ENCODE measurements around a stretch of chr6.

DNA sequence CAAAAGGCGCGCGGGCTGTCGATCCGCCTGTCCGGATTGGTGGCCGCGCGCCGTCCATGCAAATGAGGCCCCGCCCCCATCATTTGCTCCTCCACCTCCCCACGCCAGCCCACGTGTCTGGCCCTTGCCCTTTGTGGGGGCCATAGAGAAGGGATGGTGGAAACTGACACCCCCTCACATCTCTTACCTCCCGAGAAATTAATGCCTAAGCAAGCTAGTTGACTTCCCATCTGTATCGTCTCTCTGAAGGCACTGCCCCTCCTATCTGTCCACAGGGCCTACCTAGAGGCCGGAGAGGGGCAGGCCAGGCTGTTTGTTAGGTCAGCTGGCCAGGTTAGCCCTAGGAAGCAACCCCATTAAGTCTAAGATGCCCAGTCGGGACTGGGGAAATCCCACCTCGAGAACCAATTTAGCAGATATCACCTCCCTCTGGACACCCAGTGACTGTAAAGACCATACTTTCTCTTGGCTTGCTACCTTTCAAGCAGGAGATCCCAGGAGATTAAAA, 366 bp upstream of the FKBP5 start:
- RAMPAGE, long total RNA, result no peak
- RRBS, result under 1% methylated on average over 6 of the region's 18 CpGs

DNA sequence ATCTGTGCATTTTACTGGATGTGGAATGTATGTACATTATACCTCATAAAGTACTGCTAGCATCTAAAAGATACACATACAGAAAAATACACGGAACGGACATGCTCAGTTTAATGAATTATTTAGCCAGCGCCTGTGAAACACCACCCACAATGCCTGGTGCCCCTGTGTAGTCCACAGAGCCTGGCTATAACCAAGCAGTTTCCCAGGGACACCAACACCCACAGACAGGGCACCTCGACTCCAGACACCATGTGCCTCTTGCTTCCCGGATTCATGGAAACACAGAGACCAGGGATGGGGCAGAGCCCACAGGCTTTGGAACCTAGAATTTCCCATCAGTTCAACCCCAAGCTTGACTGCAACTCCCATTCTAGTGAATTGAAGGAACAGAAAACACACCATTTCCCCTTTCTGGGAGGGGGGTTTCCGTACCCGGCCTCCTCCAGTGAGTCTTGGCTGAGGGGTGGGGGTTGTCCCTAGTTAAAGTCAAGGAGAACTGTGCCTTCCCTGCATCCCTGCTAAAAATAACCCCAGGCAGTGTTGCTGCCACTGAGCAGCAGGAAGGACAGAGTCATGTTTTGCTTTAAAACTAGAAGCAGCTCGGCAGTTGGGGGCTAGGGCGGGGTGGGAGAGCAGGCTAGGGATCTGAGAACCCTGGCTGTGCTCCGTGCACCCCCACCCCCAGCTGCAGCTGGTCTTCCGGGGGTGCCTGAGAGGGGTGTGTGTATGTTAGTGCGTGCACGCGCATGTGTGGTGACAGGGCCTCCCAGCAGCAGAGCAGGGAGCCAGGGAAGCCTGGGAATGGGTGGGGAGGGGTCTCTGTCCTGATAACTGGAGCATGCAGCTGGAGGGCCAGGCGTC, 17.2 kb upstream of the ARMC12 start:
- RAMPAGE, long total RNA, result no peak
- RRBS, result no CpG with 5 or more reads among the region's 15 CpGs

DNA sequence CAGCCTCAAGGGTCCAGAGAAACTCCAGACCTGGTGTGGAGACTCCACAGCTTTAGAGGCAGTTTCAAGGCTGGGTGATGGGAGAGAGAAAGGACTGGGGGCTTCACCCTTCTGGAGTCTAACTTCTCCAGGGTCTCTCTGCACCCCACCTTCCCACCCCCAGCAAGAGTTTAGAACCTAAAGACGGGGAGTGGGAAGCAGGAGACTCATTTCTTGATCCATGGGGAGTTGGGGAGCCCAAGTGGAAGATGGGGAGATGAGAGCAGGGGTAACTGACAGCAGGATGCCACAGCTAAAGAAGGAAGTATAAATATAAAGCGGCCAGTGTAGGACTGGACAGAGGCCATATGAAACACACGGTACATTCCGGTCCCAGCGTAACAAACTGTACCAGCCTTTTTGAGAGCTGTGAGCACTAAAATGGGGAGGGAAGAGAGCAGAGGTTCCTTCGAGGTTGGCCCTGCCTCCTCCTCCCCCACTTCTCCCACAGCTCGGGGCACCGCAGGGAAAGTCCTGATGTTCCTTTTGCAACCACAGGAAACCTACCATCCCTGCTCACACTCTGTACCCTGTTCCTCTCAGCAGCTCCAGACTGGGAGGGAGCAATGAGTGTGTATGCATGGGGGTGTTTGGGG, 11.3 kb upstream of the ARMC12 start:
- RAMPAGE, long total RNA, result no peak
- RRBS, result no CpG with 5 or more reads among the region's 8 CpGs

- RAMPAGE, long total RNA, result no peak
- RRBS, result 2% methylated on average over 6 of the region's 34 CpGs
These were observed 9.7 kb upstream of the ARMC12 start for GRCh38 chr6:35726808-35727942.

- RAMPAGE, long total RNA, result no peak
- RRBS, result no CpG with 5 or more reads among the region's 7 CpGs
These were observed 6.7 kb upstream of the ARMC12 start for GRCh38 chr6:35730108-35730613.

DNA sequence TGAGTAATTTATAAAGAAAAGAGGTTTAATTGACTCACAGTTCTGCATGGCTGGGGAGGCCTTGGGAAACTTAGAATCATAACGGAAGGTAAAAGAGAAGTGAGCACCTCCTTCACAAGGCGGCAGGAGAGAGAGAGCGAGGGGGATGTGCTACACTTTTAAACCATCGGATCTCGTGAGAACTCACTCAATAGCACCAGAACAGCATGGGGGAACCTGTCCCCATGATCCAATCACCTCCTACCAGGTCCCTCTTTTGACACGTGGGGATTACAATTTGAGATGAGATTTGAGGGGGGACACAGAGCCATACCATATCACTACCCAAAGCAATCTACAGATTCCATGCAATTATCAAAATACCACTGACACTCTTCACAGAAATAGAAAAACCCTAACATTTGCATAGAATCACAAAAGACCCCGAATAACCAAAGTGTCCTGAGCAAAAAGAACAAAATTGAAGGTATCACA, 16.1 kb upstream of the CLPSL2 start:
- RAMPAGE, long total RNA, result no peak
- RRBS, result no CpG with 5 or more reads among the region's 7 CpGs

GRCh38 chr6:35973634-35974156, 50.7 kb downstream of the SLC26A8 start:
- RAMPAGE, long total RNA, result no peak
- RRBS, result no CpG with 5 or more reads among the region's 6 CpGs

- RAMPAGE, long total RNA, result no peak
- RRBS, result 1% methylated on average over 8 of the region's 28 CpGs
These were observed 1.2 kb downstream of the MAPK14 start for GRCh38 chr6:36028621-36029398.

DNA sequence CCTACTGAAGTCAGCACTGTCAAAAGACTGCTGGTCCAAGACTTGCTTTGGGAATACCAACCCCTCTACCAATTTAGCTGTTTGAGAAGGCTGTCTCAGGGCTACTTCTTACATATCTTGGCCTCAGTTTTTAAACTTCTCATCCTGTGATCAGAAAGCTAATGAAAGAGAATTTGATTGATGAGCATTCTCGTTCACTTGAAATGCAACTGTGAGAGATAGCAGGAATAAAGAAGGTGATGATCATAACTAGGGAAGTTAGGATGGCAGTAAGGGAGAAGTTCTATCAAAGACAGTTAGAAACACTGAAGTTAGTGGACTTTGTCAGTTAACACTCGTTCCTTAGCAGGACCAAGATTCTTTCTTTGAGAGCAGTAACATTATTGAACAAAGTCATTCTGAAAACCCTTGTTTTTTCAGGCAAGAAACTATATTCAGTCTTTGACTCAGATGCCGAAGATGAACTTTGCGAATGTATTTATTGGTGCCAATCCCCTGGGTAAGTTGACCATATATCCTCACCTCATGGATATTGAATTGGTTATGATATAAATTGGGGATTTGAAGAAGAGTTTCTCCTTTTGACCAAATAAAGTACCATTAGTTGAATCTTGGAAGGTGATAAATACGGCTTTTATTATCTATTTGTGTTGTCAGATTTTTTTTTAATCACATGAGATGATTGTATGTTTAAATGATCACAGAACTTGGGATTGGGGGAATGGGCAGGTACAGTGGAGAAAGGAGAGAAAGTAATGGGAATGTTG, 28.0 kb upstream of the MAPK13 start:
- RAMPAGE, long total RNA, result no peak
- RRBS, result no CpG with 5 or more reads among the region's 5 CpGs

GRCh38 chr6:36120171-36120869, 10.0 kb upstream of the MAPK13 start:
- RAMPAGE, long total RNA, result no peak
- RRBS, result no CpG with 5 or more reads among the region's 14 CpGs

GRCh38 chr6:36122793-36123348, 7.4 kb upstream of the MAPK13 start:
- RAMPAGE, long total RNA, result no peak
- RRBS, result no CpG with 5 or more reads among the region's 7 CpGs

DNA sequence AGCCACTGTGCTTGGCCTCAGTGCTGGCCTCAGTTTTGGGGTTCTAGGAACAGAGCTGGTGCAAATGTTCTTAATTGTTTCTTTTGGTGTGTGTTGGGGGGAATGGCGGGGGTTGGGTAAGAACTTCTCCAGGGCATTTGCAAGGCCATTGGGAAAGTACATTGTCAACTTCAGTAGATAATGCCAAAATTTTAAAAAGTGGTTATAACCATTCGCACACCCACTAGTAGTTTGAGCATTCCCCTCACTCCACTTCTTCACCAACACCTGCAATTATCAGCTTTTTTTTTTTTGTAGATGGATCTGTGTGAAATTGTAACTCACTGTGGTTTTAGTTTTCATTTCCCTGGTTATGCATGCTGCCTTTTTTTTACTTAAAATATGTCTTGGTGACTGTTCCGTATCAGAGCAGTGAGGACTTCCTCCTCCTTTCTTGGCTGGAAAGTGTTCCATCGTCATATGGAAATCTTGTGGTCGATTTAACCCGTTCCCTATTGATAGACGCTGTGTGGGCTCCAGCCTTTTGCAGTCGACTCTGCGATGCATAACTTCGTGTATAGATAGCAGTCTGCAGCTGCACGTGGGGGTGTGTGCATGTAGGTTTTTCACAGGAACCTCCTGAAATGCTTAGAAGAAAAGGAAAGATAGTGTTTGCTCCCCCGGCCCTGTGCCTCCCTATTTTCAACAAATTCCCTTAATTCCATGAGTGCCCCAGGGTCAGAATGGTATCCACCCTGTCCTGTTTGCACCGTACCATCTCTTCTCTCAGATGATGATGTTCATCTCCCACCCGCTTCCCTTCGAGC, 28.2 kb upstream of the PNPLA1 start:
- RAMPAGE, long total RNA, result no peak
- RRBS, result no CpG with 5 or more reads among the region's 15 CpGs

- RAMPAGE, long total RNA, result no peak
- RRBS, result no CpG with 5 or more reads among the region's 1 CpG
These were observed 24.8 kb upstream of the PNPLA1 start for GRCh38 chr6:36245114-36245370.

- RAMPAGE, long total RNA, result no peak
- RRBS, result no CpG with 5 or more reads among the region's 14 CpGs
These were observed 2.9 kb downstream of the BNIP5 start for GRCh38 chr6:36333797-36334272.

- RAMPAGE, long total RNA, result no peak
- RRBS, result 7% methylated on average over 4 of the region's 36 CpGs
These were observed 3.9 kb upstream of the BNIP5 start for GRCh38 chr6:36340328-36341174.

DNA sequence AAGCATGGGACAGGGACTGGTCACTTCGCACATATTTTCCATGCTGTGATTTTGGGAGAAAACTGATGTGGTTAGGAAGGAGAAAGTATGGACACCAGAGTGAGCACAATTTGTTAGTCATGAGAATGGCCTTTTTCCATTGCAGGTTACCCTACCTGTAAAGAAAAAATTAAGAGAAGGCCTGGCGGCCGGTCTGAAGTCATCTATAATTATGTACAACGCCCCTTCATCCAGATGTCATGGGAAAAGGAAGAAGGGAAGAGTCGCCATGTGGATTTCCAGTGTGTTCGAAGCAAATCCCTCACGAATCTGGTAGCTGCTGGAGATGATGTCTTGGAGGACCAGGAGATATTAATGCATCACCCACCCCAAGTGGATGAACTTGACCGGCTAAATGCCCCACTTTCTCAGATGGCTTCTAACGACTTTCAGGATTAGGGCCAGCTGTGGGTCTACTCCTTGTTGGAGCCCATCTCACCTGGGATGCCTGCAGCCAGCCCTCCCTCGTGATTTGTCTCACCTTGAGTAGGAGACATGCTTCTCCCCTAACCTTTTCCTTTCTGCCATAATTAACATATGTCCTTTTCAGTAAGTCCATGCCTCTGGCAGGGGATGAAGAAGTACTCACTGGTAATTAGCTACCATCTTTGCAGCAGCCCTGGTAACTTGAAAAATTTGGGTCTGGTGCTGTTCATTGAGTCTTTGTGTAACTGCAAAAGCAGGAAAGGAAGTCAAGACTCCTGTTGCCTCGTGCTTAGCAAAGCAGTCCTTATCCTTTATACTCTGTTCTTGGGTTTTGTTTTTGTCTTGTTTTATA, 44.1 kb downstream of the KCTD20 start:
- RAMPAGE, long total RNA, result no peak
- RRBS, result no CpG with 5 or more reads among the region's 11 CpGs

DNA sequence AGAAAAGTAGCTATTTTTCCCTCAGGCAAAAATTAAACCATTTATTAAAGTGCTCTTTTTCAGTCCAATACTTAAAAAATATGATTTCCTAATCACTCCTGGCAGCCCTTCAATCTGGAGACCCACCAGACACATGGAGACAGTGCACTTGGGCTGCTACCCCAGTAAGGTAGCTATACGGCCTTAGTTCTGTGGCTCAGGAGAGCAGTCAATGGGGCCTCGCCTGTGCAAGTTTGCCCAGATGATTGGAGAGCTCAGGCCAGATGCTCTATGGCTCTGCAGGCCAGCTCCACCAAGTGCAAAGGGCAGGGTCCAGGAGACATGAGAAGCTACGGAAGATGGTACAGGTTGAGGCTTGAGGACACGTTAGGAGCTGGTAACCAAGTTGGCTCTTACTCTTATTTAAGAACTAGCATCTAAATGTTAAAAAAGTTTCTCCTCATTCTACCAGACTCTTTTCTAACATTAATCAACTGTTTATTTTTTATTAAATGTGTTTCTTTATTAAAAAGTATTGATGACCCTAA, 30.7 kb downstream of the STK38 start:
- RAMPAGE, long total RNA, result no peak
- RRBS, result no CpG with 5 or more reads among the region's 4 CpGs

GRCh38 chr6:36541808-36542217, 5.5 kb downstream of the STK38 start:
- RAMPAGE, long total RNA, result no peak
- RRBS, result no CpG with 5 or more reads among the region's 4 CpGs

DNA sequence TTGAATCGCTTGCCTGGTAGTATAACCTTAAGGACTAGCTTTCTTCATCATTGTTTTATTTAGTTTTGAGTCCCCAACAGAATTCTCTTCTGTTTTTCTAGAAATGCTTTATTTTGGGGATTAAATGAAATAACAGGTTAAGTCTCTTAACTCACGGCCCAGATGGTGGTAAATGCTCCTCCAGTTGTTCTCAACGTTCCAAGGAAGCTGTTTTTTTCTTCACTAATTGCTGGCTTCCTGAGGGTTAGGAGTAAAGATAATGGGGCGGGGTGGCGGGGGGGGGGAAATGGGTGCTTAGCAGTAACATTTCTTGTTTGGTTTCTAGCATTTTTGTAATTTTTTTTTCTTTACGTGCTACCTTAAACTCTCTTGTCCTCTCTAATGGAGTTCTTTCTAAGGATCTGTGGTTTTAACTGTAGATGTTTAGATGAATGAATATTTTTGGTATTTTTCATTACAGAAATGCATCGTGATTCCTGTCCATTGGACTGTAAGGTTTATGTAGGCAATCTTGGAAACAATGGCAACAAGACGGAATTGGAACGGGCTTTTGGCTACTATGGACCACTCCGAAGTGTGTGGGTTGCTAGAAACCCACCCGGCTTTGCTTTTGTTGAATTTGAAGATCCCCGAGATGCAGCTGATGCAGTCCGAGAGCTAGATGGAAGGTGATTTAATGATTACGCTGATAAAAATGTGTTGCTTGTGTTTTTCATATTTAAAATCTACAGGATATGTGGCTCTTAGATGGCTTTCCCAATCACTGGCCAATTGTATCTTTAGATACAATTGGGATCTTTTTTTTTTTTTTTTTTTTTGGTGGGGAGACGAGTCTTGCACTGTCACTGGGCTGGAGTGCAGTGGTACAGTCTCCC, 2.4 kb downstream of the SRSF3 start:
- RAMPAGE, long total RNA, result no peak
- RRBS, result no CpG with 5 or more reads among the region's 15 CpGs

- RAMPAGE, long total RNA, result no peak
- RRBS, result no CpG with 5 or more reads among the region's 5 CpGs
These were observed 22.9 kb downstream of the SRSF3 start for GRCh38 chr6:36616742-36617723.

Measured in epithelial cell of proximal tubule (primary cell).